SK-MEL-5 (cell line): ENCODE measurements around the genes NCKAP5L and SLC11A2.

DNA sequence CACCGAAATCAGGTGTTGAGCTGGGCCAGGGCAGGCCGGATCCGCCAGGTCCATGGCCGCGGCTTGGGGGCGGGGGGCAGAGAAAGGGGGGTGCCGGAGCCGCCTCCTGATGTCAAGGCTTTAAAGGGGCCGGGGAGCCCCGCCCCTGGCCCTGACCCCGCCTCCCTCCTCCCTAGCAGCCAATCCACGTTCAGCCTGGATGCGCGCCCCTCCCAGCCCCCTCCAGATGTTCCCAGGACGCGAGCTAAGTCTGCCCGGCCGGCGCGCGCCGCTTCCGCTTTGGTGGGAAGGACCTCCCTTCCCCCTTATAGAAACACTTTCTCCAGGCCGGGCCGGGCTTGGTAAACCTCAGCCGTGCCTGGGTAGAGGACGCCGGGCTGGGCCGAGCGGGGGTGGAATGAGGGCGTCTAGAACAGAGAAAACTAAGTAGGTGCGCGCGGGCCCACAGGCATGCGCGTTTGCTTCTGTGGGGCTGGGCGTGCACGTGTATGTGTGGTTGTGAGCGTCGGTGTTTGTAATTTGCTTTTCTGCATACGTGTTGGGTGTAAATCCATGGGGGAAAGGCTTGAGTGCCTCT is at the start of gene NCKAP5L:
NCKAP5L (minus strand) TSS at position 95 of the 577 bp plus-strand sequence.
RAMPAGE:
- cytosol, long total RNA: start-site peak on the minus strand centred at position 98 of the sequence, 123 bp wide, 83 and 67 reads in 2 replicates
- long total RNA: start-site peak on the minus strand centred at position 96 of the sequence, 11 bp wide, 84 and 97 reads in 2 replicates
- nucleus, long total RNA: start-site peak on the minus strand centred at position 86 of the sequence, 57 bp wide, 134 and 54 reads in 2 replicates

DNA sequence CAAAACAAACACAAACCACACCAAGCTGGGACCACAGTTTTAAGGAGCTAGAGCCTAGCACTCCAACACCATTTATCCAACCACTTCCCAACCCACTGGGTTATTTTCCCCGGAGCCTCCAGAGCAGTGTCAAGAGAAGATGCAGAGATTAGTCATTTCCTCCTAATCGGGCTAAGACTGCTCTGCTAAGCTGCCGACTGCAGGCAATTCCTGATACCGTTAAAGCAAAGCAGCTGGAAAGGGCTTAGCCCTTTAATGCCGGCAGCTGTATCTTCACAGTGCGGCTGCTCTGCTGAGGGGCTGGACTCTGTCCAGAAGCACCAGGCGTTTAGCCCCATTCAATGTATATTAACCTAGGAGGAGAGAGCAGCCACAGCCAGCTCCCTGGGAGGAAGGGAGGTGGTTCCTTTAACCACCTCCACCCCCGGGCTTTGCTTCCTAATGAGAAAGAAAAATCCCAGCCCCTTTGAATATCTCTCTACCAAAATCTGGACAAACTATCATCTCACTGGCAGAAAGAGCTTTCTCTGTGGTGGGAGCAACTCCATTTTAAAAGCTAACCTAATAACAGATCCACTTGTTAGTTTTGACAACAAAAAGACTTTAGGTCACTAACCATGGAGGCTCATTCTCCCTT is 11.2 kb downstream of the AQP6 start:
RAMPAGE:
- cytosol, long total RNA: no peak
- long total RNA: no peak
- nucleus, long total RNA: no peak

GRCh38 chr12:50175857-50176515 is 8.8 kb upstream of the CERS5 start:
RAMPAGE:
- cytosol, long total RNA: no peak
- long total RNA: no peak
- nucleus, long total RNA: no peak

GRCh38 chr12:50475502-50475987 is 29.2 kb upstream of the DIP2B start:
RAMPAGE:
- cytosol, long total RNA: no peak
- long total RNA: no peak
- nucleus, long total RNA: no peak

GRCh38 chr12:50589331-50590332 is 84.8 kb downstream of the DIP2B start:
RAMPAGE:
- cytosol, long total RNA: no peak
- long total RNA: no peak
- nucleus, long total RNA: no peak

DNA sequence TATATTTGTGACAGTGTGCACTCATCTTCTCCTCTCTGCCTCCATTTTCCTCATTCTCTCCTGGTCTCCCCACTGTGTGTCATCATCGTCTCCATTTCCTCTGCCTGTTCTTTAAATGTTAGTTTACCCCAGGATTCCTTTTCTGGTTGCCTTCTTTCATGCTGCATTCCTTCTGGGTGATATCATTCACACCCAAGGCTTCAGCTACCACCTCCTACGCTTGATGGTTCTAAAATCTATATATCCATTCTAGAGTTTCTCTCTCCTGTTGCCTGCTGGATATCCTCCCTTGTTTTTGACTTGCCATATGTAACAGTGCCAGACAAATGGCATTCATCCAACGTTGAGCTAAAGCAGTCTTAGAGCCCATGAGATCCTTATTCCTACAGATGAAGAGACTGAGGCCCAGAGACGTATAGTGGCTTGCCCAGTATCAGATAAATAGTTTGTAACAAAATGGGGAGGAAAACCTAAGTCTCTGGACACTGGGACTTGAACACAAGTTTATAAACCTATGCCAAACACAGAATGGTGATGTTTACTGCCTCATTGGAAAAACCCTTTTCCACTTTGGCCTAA is 109.5 kb downstream of the DIP2B start:
RAMPAGE:
- cytosol, long total RNA: no peak
- long total RNA: no peak
- nucleus, long total RNA: no peak

RAMPAGE:
- cytosol, long total RNA: no peak
- long total RNA: no peak
- nucleus, long total RNA: no peak
Measured at GRCh38 chr12:50625130-50625431, 120.3 kb downstream of the DIP2B start.

DNA sequence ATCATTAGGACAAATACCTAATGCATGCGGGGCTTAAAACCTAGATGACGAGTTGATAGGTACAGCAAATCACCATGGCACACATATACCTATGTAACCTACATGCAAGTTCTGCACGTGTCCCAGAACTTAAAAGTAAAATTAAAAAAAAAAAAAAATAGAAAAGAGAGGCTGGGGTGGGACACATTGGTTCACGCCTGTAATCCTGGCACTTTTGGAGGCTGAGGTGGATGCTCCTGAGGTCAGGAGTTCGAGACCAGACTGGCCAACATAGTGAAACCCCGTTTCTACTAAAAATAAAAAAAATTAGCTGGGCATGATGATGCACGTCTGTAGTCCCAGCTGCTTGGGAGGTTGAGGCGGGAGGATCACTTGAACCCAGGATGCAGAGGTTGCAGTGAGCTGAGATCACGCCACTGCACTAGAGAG is 76.1 kb upstream of the ATF1 start:
RAMPAGE:
- cytosol, long total RNA: no peak
- long total RNA: no peak
- nucleus, long total RNA: no peak

DNA sequence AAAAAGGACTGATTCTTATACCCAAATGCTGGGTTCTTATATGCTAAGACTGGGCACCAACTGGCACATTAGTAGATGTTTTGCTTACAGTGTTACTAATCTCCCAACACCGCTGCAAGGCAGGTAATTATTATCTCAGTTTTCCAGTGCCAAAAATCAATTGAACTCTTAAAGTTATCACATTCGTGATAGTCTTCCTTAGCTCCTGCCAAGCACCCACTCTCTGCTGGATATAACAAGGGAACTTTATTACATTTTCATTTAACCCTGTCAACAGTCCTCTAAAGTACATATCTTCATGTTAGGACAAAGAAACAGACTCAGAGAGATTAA is 2.6 kb downstream of the METTL7A start:
RAMPAGE:
- cytosol, long total RNA: no peak
- long total RNA: no peak
- nucleus, long total RNA: no peak

DNA sequence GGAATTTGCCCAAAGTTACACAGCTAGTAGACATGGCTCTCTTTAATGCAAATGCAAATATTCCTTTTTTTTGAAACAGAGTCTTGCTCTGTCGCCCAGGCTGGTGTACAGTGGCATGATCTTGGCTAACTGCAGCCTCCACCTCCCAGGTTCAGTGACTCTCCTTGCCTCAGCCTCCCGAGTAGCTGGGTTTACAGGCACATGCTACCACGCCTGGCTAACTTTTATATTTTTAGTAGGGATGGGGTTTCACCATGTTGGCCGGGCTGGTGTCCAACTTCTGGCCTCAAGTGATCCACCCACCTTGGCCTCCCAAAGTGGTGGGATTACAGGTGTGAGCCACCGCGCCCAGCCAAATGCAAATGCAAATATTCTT is 2.9 kb downstream of the METTL7A start:
RAMPAGE:
- cytosol, long total RNA: no peak
- long total RNA: no peak
- nucleus, long total RNA: no peak

GRCh38 chr12:50934273-50935056 is 9.7 kb downstream of the METTL7A start:
RAMPAGE:
- cytosol, long total RNA: no peak
- long total RNA: no peak
- nucleus, long total RNA: no peak

DNA sequence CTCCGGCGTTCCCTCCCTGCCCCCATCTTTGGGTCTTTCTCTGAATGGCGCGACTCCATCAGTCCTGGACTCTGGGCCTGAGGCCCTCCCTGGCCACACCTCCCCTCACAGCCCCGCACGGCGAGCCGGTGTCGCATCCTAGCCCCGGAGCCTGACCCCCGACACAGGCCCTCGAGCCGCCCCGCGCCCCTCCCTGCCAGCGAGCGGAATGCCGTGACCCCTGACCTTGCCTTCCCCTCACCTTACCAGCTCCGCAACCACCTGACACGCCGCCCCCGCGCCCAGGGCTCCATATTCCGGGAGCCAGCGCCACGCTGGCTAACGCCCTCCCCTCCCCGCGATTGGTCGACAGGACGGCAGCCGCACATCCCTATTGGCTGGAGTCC is at the start of gene SLC11A2:
SLC11A2 (minus strand) TSS at position 316 of the 386 bp plus-strand sequence.
RAMPAGE:
- cytosol, long total RNA: start-site peak on the minus strand centred at position 287 of the sequence, 50 bp wide, 132 and 162 reads in 2 replicates
- long total RNA: start-site peak on the minus strand centred at position 281 of the sequence, 53 bp wide, 139 and 148 reads in 2 replicates
- nucleus, long total RNA: no peak

RAMPAGE:
- cytosol, long total RNA: no peak
- long total RNA: no peak
- nucleus, long total RNA: no peak
Measured at GRCh38 chr12:51171896-51172598, 888 bp downstream of the TFCP2 start.

GRCh38 chr12:51219335-51219698 is 1.5 kb upstream of the POU6F1 start:
RAMPAGE:
- cytosol, long total RNA: no peak
- long total RNA: no peak
- nucleus, long total RNA: no peak

RAMPAGE:
- cytosol, long total RNA: no peak
- long total RNA: no peak
- nucleus, long total RNA: no peak
Measured at GRCh38 chr12:51827802-51828662, 13.3 kb upstream of the TMDD1 start.

DNA sequence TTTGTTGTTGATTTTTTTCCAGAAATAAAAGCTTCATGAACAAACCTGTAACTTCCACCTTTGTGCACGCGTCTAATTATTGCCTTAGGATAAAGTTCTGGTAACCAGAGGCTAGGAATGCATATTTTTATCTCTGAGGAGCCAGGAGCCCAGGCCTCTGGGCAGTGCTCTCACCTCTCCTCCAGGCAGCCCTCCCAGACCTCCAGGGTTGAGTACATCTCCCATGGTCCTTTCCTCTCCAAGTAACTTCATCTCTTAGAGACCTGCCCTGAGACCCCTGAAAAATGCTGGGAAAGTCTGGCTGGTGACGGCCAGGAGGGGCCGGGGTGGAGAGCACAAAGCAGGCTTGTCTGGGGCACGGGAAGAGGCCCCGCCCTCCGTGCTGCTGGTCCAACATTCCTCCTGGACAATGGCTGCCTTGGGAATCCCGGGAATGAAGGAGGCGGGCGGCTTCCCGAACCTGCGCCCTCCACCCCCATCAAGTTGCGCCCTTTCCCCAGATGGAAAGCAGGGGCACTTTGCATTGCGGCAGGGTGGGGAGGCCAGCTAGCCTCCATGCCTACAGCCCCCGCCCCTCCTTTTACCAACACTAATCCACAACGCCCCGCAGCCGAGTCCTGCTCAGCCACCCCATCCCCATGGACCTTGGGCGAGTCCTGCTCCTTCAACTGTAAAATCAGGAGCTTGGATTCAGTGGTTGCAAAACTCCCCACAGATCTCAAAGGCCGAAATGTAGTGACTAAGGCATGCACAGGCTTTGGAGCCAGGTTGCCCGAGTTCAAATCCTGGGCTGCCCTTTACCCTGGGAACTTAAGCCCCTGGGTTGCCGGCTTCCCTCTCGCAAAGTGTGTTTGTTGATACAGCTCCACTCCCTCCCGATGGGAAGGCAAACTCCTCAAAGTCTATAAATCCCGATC is 7.4 kb upstream of the FIGNL2 start:
RAMPAGE:
- cytosol, long total RNA: no peak
- long total RNA: no peak
- nucleus, long total RNA: no peak

RAMPAGE:
- cytosol, long total RNA: no peak
- long total RNA: no peak
- nucleus, long total RNA: no peak
Measured at GRCh38 chr12:51909953-51910500, 2.7 kb downstream of the ACVRL1 start.

RAMPAGE:
- cytosol, long total RNA: no peak
- long total RNA: no peak
- nucleus, long total RNA: no peak
Measured at GRCh38 chr12:51911444-51912685, 4.6 kb downstream of the ACVRL1 start.

GRCh38 chr12:52014456-52014910 is 7.7 kb downstream of the TAMALIN start:
RAMPAGE:
- cytosol, long total RNA: no peak
- long total RNA: no peak
- nucleus, long total RNA: no peak

DNA sequence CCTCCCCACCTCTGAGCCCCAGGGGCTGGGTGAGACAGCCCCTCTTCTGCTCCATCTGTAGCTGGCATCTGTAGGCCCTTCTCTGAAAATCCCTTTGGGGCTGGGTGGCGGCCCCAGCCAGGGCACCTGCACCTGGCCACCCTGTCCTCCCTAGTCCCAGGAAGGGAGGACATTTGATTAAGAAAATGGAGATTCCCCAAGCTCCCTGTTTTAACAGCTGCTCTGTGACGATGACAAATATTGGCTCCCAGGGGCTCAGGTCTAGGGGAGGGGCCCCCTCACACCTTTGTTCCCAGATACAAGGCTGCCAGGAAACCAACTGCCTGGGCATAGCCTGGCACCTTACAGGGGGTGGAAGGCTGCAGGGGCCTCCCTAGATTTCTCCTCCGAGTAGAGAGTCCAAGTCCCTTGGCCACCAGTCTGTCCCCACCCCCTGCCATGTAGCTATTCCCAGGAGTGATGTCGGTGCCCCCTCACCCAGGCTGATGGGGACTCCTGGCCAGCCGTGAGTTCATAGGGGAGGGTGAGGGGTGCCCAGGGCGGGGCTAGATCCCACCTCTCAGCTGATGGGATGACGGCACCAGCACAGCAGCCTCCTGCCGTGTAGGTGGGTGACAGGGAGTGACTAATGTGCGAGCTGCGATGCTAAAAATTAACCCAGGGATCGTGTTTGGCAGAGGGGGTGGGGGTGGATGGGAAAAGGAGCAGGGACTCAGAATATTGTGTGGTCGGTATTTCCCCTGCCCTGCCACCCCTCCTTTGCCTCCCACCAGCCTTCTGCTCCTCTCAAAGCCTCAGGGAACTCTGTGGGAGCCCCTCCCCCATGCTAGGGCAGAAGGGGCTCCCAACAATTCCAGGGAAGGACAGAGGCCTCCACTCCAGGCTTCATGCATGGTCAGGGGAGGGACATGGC is 12.2 kb downstream of the TAMALIN start:
RAMPAGE:
- cytosol, long total RNA: no peak
- long total RNA: no peak
- nucleus, long total RNA: no peak